Progenitor cell of endocrine pancreas (in vitro differentiated cells): ENCODE measurements around a stretch of chr1.

DNA sequence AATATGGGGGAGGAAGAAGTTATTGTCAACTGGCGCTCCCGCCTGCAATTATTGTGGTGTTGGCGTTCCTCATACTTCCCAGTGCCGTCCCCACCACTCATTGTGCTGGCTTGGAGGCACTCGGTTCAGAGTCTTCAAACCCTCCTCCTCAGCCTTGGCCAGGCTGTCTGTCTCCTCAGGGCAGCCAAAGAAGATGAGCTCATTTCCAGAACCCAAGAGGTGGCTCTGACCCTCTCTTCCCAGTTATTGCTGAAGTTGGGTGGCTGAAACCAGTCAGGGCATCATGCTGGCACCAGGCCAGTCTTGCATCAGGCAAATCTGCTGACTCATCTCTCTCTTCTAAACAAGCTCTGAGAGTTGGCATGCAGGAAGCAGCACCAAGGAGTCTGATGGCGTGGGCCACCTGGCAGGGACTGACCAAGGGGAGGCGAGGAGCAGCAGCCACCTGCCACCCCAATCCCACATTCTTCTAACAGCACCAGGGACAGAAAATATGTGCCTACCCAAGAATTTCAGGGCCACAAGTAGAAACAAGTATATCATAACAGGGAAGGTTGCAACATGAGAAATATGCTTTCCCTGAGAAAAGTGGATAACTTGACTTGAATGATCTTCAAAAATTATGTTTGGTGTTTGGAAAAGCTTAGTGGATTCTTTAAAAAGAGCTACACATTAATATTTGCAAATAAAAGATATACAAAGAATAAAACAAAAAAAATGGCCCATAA is 104.8 kb upstream of the ATP1A1 start:
- PRO-cap, result no peak

GRCh38 chr1:116374719-116375528 is 1.9 kb downstream of the ATP1A1 start:
- PRO-cap, result no peak

DNA sequence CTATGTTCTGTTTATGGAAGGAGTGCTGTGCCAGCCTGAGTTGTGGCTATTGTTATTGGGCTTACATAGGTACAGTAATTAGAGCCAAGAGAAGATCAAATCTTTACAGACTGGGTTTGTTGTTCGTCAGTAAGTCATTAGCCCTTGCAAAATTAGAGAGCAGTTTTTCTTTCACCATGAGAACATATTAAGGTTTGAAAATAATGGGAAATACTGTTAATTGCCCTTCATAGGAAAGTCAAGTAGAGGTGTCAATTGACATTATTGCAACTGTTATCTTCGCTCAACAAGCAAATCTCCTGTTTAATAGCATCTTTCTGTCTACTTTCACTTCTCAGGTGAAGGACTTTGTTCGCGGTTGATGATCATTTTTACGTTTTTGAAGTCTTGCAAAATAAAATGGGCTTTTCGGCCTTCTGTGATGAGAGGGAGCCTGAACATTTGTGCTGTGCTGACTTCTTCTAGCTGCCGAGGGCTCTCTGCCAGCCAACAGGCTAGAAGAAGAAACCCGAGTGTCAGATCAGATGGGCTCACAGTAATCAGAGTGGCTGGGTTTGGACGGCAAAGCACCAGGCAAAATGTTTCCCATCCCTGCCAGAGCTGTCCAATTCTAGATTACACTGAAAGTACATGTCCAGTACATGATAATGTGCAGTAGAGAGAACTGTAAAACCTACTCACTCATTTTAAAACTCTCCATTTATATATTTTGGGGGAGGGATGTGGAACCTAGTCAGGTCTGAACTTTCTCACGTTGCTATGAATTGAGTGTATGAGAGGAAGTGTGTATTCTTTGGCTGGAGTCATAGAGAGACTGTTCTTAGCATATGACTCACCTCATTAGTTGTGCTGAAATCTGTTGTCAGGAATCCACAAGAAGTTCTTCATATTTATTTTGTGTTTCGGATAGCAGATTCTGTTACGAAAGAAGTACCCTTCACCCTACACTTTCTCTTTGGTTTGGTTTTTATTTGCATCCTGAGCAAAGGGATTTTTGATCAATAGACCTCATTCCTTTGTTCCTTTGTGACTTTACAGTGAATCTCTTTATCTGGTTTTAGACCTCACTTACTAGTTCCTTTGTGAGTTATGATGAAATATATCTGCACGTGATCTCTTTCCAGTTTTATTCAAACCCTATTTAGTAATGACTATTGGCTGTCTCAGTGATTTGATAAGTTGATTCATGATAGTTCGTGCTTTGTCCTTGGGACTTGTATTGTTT is 4.6 kb downstream of the ATP1A1 start:
- PRO-cap, result no peak

GRCh38 chr1:116380419-116380844 is 7.4 kb downstream of the ATP1A1 start:
- PRO-cap, result no peak

DNA sequence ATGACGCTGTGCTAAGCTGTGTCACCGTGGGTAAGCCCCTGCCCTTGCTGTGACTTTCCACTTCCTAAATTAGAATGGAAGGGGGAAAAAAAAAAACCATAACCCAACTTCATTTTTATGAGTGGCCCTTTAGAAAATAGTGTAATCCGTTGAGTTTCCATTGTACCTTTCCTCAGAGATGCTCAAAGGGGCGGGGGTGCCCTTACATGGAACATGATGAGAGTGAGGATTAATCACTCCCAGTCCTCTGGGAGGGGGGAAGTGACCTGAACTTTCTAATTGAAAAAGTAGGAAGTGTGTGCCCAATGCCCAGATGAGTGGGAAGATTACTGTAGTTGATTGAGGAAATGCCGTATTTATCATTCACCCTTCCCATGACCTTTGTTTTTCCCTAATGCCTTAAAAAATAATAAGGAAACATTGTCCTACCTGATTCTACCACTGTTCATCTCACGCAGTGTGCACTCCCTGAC is 7.8 kb downstream of the ATP1A1 start:
- PRO-cap, result no peak

DNA sequence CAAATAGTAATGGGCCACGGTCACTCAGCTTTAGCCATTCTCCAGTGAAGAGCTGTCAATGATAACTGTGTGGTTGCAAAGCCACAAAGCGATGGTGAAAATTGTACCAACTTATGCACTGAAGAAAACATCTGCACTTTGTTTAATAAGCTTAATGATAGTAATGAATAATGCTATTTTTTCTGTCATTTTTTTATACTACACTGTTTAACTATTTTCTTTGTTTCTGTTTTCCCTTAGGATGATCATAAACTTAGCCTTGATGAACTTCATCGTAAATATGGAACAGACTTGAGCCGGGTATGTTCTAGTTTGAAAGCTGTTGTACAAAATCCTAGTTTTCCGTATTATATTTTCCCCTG is 11.5 kb downstream of the ATP1A1 start:
- PRO-cap, result no peak

- PRO-cap, result no peak
These were observed 15.9 kb downstream of the ATP1A1 start for GRCh38 chr1:116388849-116389353.

GRCh38 chr1:116389354-116389945 is 16.4 kb downstream of the ATP1A1 start:
- PRO-cap, result no peak

DNA sequence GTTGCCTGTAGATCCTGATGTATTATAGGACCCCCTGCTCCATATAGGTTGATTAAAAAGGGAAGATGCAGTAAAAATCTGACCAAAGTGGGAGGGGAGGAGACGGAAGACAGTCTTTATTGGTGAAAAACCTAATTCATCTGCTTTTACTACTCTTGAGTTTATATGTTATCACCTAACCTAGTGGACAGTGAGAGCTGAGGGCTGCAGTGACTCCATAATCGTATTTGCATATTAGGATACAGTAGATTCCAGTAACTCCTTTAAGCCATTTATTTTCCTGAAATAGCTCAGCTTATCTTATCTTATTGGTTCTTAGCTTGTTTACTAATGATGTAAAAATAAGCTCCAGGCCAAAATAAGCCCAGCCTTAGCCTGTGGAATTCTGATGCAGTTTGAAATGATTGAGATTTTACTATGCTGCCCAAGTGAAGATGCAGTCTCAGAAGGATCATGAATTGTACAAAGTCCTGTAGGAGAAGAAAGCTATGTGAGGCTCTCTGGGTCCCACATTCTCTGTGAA is 18.1 kb downstream of the ATP1A1 start:
- PRO-cap, result no peak

DNA sequence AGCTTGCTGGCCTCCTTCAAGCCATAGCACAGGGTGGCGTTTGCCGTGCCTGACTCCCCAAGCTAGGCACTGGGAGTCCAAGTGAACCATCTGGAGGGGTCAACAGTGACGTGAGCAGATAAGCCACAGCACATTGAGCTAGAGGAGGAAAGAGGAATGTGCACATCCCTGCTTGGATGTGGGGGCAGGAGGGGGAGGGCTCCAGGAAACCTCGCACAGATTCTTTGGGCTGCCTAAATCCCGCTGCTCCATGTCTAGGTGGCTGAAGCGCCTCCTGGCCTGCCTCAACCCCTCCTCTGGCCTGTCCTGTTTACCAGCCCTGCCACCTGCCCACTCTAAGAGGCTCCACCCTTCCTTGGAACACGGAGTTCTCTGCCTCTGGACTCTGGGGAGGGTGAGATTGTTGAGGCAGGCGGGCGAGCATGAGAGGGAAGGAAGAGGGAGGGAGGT is 86.9 kb downstream of the CD58 start:
- PRO-cap, result no peak

DNA sequence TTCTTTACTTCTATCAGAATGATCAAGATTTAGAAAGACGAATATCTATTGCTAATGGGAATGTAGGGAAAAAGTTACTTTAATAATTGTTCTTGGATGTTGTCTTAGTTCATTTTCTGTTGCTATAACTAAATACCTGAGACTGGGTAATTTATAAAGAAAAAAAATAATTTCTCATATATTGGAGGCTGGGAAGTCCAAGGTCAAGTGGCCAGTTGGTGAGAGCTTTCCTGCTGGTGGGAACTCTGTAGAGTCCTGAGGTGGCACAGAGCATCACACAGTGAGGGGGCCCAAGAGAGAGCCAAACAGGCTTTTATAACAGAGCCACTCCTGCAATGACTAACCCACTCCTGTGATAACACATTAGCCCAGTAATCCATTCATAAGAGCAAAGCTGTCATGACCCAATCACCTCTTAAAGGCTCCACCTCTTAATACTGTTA is 64.9 kb downstream of the CD58 start:
- PRO-cap, result no peak

GRCh38 chr1:116514856-116516088 is 55.6 kb downstream of the CD58 start:
- PRO-cap, result no peak

GRCh38 chr1:116662910-116663581 is 4.5 kb downstream of the IGSF3 start:
- PRO-cap, result no peak

GRCh38 chr1:116712433-116712918 is 41.8 kb upstream of the CD2 start:
- PRO-cap, result no peak

- PRO-cap, result no peak
These were observed 1.7 kb downstream of the CD101 start for GRCh38 chr1:117003216-117003608.

DNA sequence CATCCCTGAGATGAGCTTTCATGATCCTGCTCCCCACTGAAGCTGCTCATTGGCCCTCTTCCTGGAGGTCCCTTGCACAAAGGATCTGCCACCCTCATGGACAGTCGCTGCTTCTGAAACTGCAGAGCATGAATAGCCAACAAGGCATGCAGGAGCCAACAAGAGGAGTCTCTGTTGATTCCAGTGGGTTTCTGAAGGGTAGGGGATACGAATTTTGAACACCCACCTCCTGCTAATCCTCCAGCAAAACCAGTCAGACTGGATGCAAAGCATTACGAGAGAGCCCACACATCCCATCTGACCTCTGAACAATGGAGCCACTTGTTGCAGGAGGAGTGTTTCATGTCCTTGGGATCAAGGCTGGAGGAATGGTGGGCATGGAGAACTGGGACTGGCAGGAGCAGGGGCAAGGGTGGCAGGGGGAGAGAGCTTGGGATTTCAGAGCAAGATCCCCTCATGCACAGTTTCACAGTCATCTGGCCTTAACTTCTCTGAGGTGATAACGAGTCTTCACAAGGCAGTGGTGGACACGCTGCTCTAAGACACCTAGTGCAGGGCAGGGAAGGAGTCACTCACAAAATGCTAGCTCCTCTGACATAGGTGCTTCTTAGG is 1.6 kb downstream of the VTCN1 start:
- PRO-cap, result no peak

DNA sequence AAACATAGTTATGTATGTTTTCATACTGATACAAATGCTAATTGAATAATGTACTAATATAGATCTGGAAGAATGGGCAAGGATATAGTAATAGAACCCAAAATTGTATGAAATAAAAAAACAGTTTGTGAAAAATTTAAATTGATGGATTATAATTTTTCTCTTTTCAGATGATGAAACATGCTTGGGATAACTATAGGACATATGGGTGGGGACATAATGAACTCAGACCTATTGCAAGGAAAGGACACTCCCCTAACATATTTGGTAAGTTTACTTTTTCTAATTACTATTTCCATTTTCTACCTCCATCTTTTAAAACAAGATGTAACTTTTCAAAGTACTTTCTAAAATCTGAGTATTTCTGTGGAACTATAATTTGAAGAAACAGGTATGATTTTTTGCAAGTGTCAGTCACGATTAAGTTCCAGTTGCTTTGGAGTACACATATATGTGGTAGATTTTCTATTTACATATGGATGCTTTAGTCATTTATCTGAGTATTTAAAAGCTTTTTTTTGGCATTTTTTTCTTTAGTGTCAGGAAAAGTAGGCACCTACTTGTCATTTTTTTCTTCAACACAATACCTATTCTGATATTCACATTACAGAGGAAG is 38.2 kb downstream of the MAN1A2 start:
- PRO-cap, result no peak

DNA sequence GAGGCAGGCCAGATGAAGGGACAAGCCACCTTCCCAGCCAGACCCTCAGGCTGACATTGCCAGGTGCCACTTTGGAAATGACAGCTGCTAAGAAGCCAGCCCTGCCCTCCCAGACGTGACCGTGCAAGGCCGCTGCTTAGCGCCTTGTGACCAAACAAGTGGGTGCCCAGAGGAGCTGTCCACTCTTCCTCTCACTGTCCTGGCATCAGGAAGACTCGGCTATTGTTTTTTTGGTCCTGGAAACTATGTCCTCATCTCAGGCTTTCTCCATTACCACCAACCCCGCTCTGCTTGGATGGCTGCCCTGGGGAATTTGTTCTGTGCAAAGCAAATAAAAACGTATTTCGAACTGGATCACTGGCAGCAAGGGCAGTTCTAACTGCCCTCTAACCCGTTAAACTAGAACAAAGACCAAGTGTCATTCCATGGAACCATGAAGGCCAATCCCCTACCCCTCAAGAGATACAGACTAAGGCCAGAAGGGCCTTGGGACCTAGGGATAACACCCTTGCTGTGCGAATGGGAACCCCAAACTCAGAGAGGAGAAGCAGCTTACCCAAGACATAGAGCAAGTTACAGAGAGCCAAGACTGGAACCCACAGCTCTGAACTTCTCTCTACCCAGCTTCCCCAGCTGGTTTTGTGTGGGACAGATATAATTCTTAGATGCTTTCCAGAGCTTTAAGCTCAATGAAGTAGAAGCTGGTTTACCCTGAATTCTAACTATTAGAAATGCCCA is 13.6 kb upstream of the TENT5C start:
- PRO-cap, result no peak

- PRO-cap, result no peak
These were observed 1.8 kb downstream of the TENT5C start for GRCh38 chr1:117607383-117608212.

GRCh38 chr1:117630105-117630423 is 24.2 kb downstream of the TENT5C start:
- PRO-cap, result no peak